Metastatic Pancreatic Carcinoma in the Ovary (tissue), 1 donor: Measurements from ENCODE around the genes TRPV2, ZNF624 and TNFRSF13B.

GRCh38 chr17:16114683-16115346 lies 100.5 kb downstream of the NCOR1 start:
- PRO-cap: no peak

DNA sequence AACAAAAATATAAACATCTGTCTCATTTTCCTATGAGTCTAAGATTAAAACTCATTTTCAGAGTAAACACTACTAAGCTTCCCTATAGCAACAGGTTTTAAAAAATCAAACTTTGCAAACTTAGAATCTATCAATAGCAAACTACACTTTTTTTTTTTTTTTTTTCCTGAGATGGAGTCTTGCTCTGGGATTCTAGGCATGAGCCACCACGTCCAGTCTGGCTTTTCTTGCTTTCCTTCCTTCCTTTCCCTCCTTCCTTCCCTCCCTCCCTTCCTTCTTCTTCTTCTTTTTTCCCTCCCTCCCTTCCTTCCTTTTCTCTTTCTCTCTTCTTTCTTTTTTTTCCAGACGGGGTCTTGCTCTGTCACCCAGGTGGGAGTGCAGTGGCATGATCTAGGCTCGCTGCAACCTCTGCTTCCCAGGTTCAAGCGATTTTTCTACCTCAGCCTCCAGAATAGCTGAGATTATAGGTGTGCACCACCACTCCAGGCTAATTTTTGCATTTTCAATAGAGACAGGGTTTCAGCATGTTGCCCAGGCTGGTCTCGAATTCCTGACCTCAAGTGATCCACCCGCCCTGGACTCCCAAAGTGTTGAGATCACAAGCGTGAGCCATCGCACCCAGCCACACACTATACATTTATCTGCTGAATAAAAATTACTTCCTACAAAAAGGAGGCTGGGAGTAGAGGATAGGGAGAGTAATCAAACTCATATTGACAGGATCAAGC lies 82.5 kb downstream of the NCOR1 start:
- PRO-cap: no peak

DNA sequence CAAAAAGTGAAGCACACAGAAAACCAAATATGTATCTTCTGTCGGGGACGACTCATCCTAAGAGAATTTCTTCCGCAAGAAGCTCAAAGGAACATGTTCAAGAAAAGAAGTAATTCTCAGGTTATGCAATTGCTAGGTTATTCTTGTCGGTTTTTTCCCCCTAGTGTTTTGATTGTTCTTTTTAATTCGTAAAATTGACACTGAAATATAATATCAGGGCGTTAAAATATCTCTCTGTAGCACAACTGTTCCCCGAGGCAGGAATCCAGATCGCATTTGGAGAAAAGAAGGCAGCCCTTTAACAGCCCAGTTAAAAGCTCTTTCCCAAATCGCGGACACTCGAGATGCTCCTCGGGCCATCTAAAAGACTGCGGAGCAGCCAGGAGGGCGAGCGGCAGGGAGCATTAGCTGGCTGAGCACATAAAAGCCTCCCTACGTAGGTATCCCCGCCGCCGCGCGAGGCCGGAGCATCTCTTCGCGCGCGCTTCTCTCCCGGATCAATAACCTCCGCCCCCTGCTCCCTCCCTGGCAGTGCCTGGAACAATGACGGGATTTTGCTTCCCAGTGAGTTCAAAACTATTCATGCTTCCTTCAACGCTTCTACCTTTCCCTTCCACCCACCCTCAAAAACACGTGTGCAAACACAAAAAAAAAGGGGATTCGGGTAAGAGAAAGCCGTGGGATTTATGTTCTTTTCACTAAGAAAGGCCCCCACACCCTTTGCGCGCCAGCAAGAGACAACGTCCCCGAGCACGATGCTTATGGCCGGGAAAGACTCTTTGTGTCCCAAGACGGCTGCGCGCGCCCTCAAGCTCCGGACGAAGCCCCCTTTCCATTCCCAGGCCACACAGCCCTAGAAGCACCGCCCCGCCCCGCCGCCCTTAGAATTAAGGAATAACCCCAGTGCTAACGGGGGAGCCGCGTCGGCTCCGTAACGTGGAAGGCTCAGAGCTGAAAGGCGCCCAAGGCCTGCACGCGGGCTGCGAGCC lies 1.0 kb downstream of the CENPV start:
- PRO-cap: no peak

DNA sequence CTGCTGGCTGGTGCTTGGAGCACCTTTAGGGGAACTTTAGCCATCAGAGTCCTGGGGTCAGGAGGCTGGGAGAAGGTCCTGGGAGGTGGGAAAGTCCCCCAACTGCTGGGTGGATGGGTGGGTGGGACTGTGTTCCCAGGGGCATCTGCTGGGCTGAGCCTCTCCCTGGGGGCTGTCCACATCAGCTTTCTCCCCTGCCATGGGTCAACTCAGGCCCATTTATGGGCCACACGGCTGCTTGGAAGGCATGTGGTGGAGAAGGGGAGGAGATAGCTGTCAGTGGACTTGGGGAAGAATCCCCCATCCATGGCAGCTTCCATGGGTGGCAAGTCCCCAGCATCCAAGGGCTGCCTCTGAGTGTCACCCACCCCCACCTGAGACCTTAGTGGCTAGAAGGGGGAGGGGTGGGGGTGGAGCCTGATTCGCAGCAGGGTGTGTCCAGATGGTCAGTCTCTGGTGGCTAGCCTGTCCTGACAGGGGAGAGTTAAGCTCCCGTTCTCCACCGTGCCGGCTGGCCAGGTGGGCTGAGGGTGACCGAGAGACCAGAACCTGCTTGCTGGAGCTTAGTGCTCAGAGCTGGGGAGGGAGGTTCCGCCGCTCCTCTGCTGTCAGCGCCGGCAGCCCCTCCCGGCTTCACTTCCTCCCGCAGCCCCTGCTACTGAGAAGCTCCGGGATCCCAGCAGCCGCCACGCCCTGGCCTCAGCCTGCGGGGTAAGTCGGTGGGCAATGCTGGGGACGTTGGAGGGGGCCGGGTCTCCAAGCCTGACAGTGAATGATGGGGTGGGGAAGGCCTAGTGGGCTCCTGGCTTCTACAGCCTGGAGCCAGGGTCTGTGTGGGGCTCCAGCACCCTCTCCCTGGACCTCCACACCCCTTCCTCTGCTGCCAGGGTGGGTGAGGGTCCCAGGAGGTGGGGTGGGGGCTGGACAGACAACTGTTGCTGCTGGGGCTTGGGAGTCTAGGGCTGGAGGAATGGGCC lies at the start of gene TRPV2:
TRPV2 (plus strand) TSS at position 449 of the 977 bp plus-strand sequence.
- PRO-cap: unidirectional peak, plus-strand start at position 446 of the sequence; unidirectional peak, plus-strand start at position 661 of the sequence

GRCh38 chr17:16416100-16417263 lies 1.1 kb downstream of the TRPV2 start:
- PRO-cap: unidirectional peak, minus-strand start at chr17:16416660

DNA sequence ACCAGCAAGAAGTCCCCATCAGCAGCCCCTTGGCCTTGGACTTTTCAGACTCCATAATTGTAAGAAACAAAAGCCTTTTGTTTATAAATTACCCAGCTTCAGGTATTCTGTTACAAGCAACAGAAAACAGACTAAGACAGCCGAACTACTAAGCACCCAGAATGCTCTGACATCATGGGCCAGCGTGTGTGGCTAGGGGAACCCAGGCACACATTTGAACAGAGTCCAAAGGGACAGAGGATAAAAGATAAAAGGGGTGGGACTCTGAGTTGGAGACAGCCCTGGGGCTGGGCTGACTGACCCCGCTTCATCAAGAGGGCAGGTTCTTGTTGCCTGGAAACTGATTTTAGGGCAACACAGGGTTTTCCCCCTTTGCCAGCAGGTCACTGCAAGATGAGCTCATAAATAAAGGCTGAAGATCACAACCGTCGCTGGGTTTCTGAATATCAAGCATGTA lies 30.5 kb upstream of the ZNF287 start:
- PRO-cap: no peak

DNA sequence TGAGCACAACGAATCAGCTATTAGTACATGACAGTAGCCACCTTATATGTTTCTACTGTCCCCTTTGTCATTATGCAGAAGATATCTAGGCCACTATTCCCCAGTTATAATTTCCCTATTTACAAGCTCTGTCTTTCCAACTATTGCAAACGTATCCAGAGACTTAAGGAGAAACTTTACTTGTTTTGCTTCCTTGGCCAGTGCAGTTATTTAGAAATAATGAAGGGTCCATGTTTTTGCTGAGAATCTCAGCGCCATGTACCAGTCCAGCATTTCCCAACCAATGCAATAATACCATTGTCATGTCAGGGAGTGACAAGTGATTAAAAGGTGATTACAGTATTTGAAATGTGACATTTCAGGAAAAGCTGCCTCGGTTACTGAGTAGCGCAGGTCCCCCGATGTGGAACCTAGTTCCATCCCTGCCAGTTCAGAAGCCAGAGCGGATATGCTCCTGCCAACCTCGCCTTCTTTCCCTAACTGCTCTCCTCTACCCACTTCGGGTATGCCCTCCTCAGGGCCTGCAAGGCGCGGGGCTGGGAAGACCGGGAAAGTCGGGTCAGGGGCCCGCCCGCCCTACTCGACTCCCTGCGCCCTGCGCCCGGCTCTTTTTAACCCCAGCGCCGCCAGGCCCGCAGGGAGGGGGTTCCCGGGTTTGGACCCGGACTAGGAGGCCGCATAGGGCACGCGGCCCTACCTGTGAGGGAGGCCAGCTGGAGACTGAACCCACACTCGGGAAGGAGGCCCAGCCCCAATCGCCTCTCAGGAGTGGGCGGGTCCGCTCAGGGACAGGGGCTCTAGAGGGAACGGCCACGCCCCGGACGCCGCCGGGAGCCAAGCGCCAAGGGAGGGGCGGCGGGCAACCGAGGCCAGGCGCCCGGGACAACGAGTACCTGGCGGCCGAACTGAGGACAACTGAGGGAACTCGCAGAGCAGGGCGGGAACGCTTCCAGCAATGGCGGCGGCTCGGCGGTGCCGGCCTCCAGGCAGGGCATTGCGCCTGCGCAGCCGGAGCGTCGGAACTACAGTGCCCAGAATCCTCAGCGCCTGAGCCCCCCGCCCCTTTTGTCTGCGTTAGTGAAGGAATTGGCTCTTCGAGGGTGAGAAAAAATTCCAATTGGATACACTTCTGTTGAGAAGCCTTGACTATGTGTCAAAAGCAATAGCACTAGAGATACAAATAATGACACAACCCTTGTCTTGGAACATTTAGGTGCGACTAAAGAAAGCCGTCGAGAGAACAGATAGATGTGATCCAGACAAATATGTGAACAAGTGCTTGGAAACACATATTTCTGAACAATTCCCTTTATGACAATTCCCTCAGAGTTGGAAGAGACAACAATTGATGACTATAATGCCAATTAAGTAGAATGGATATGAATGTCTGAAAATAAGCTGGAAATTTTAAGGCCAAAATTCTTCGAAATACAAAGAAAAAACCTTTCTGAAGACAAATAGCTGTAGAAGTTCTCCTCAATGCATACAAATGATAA lies at the start of gene ZNF624:
ZNF624 (minus strand) TSS at position 980 of the 1,496 bp plus-strand sequence.
- PRO-cap: bidirectional peak, plus-strand start at position 526 of the sequence, minus-strand start at position 478 of the sequence; bidirectional peak, plus-strand start at position 899 of the sequence, minus-strand start at position 917 of the sequence; unidirectional peak, minus-strand start at position 968 of the sequence

DNA sequence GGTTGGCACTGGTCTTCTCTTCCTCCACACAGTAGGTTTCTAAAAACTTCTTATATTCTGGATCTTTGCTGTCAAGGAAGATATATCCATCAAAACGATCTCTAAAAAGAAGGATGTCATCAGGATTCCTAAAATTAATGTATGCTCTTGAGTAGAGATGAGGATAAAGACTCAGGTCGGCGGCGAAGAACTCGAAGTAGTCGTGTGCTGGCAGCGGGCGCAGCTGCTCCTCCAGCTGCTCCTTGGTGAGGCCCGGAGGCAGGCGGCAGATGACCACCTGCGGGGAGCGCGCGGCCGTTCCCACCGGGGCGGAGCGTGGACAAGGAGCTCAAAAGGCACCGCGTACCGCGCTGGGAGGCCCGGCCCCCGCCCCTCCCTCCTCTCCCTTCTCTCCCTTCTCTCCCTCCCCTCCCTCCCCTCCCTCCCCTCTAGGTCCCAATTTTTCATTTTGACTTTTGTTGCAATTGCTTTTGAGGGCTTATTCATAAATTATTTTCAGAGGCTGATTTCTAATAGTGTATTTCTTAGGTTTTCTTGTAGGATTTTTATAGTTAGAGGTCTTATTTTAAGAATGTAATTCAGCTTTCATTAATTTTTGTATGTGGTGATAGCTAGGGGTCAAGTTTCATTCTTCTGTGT lies 56.6 kb downstream of the CCDC144A start:
- PRO-cap: no peak

DNA sequence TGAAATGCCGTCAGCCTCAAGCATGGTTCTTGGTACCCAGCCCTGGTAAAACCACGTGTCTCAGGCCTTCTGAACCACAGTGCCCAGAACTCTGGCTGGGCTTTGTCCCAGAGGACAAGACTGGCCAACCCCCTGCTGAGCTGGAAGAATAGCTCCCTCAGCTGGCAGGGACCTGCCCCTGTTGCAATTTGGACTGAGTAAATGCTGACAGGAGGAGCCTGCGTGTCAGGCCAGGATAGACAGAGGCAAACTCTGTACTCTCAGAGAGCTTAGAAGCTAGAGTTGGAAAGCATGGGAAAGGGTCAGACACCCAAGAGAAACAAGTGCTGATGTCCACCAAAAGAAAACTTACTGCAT lies 106.1 kb downstream of the TNFRSF13B start:
- PRO-cap: no peak

GRCh38 chr17:16969847-16970918 lies 1.7 kb downstream of the TNFRSF13B start:
- PRO-cap: no peak

- PRO-cap: no peak
Measured at GRCh38 chr17:16971912-16972431, at the start of gene TNFRSF13B. TSS of gene TNFRSF13B (minus strand) at chr17:16972118.

DNA sequence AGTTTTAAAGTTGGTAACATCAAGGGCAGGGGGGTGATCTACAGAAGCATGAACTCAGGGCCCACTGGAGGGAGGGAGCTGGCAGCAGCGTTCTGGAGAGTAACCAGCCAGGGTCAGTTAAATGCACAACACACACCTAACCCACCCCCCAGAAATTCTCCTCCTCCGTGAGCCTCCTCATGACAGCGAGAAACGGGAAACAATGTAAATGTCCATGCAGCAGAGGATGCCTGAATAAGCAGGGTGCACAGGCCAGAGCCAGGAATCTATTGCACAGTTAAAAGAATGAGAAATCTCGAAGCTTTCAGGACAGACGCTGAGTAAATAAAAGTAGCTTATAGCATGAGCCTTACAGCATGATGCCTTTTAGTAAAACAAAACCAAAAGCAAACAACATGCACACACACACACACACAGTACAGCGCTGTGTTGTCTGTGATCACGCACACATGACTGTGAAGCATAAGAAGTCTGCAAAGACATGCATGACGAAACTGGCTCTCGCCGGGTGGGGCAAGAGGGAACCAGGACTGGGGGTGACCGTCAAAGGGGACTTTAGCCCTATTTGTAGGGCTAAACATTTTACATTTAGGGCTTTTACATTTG lies 1.7 kb upstream of the TNFRSF13B start:
- PRO-cap: no peak

DNA sequence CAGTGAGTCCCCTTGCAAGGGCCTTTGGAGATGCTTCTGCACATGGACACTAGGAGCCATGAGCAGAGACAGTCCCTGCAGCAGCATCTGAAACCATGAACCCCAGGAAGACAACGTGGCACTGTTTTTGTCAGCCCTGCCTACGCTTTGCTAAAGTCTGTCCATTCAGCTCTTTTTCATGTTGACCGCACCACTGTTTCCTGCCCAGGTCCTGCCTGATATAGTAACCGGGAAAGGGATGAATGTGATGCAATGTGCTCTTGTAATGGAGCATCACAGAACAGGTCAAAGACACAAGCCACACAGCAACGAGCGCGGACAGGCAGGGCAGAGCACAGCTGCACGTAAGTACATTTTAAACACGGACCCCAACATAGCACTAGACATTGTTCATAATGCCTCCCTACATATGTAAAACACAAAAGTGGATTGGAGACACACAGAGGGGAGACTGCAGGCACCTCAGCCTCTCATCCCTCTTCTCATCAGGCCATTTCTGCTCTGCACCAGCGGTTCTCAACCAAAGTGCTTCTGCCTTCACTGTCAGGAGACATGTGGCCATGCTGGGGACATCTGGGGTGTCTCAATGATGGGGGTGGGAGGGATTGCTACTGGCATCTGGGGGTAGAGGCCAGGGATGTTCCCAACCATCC lies 16.9 kb upstream of the TNFRSF13B start:
- PRO-cap: no peak

GRCh38 chr17:17010513-17010929 lies 31.7 kb upstream of the MPRIP start:
- PRO-cap: no peak

DNA sequence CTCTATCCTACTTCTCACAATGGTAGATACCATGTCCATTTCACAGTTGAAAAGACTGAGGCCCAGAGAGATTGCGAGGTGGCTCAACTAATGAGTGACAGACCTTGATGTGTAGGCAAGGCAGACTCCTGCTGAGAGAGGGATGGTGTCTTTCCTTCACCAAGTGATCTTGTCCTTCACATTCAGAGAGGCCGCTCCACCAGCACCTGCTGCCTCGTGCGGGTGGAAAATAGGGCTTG lies 42.1 kb downstream of the MPRIP start:
- PRO-cap: no peak

DNA sequence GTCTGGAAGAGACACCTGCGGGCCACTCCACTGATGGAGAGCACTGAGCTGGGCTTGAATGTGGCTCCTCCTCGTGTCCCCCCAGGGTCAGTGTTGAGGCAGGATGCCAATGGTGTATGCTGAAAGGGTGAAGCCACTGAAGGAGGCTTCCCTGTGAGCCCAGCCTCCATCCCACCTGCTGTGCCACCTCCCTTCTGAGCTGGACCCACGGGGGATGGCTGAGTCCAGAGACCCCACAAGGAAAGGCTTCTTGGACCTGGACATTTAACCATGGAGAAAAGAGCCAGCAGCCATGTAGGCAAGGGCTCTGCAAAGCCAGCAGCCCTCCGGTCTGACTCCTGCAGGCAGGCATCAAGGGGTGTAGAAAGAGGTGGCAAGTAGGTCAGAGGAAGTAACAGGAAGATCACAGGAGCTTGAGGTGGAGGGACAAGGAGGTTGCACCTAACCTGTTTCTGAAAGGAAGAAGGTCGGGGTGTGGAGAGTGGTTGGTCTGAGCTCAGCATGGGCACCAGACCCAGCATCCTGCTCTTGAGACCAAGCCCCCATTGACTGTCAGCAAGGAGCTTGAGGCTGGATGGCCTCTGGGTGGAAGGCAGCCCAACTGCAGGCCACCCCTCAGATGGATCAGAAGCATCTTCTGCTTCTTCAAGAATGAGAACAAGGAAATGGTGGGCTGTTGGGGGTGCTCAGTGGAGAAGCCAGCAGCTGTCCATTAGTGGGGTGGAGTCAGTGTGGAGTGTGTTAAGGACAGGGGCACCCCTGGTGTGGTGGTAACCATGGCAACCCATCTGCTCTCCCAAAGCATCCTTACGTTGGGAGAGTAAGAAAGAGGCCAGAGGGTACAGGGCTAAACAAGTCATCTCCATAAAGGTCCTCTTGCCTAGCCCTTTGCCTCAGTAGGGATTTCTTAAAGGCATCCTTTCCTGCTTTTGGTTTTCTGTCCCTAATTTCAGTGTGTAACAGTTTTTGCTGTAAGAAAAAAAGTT lies 80.7 kb downstream of the PLD6 start:
- PRO-cap: no peak

GRCh38 chr17:17173838-17174185 lies 32.3 kb downstream of the PLD6 start:
- PRO-cap: no peak

- PRO-cap: no peak
Measured at GRCh38 chr17:17177126-17177479, 29.0 kb downstream of the PLD6 start.

DNA sequence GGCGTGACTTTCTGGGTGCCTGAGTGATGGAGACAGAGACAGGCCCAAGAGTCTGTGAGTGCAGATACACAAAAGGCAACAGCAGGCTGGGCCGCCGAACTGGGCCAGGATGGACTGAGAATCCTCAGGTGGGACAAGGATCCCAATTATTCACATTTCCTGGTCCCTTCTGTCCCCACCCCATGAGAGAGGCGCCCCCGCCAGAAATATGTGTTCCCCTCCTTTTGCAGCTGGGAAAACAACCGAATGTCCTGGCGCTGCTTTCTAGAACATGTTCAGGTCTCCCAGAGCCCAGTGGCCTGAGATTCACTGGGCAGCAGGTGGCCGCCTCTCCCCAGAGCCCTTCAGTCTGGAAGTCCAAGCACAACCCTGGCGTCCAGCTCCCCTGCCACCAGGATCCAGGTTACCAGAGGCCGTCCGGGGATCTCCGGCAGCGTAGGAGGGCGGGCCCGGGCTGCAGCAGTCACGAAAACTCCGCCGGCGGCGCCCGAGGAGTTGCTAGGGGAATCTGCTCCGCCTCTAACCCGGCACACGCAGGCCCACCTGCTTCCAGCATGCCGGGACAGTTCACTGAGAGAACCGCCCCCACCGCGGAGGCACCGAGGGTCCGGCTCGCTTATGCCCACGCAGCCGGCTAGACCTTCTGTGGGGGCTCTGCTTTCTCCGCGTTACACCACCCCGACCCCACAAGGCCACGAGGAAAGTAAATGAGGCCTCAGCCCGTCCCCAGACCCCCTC lies 920 bp downstream of the PLD6 start:
- PRO-cap: no peak

GRCh38 chr17:17228814-17229121 lies 8.2 kb downstream of the FLCN start:
- PRO-cap: no peak